ENCODE results near the genes CCDC87 and ALDH3B1.

GRCh38 chr11:66418019-66418644 lies 2.7 kb upstream of the NPAS4 start:
- PRO-cap, 4 experiments: no peak in any of the 4 experiments
- RAMPAGE, long total RNA, 2 experiments: no peak in any of the 2 experiments

GRCh38 chr11:66592295-66593431 lies at the start of gene CCDC87:
Gene CCDC87, minus strand, starts transcription at chr11:66593063.
- PRO-cap, 4 experiments: peak in 4 of 4 experiments; most common plus-strand start chr11:66593185 (in 4); most common minus-strand start chr11:66593044 (in 2)
- RAMPAGE, long total RNA, 2 experiments: start-site peak on the plus strand in 2 of 2 experiments, at chr11:66593177-66593204 at its widest, 33 to 143 reads per replicate

- PRO-cap, 4 experiments: no peak in any of the 4 experiments
- RAMPAGE, long total RNA, 2 experiments: no peak in any of the 2 experiments
Observed at GRCh38 chr11:66595195-66595795, 2.3 kb downstream of the CCS start.

DNA sequence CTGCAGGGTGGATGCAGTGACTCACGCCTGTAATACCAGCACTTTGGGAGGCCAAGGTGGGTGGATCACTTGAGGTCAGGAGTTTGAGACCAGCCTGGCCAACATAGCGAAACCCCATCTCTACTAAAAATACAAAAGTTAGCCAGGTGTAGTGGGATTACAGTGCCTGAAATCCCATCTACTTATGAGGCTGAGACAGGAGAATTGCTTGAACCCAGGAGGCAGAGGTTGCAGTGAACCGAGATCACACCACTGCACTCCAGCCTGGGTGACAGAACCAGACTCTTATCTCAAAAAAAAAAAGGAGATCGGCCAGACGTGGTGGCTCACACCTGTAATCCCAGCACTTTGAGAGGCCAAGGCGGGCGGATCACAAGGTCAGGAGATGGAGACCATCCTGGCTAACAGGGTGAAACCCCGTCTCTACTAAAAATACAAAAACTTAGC lies 8.7 kb upstream of the RBM14 start:
- PRO-cap, 4 experiments: peak in 1 of 4 experiments; most common plus-strand start position 294 of the sequence (in 1)
- RAMPAGE, long total RNA, 2 experiments: no peak in any of the 2 experiments

DNA sequence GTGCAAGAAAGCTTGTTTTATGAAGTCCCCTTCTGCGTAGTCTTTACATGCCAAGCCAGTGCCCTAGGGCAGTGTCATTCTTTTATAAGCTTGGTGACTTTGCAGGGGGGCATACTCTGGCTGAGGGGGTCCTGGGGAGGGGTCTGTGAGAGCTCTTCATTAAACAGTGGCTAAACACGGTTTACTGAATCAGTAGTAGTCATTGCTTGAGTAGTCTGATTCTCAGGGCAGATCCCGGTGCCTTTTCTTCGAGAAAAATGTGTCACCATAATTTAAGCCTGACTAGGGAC lies 1.3 kb downstream of the RBM14 start:
- PRO-cap, 4 experiments: no peak in any of the 4 experiments
- RAMPAGE, long total RNA, 2 experiments: no peak in any of the 2 experiments

- PRO-cap, 4 experiments: no peak in any of the 4 experiments
- RAMPAGE, long total RNA, 2 experiments: no peak in any of the 2 experiments
Observed at GRCh38 chr11:66623784-66624672, 7.6 kb downstream of the RBM14 start.

DNA sequence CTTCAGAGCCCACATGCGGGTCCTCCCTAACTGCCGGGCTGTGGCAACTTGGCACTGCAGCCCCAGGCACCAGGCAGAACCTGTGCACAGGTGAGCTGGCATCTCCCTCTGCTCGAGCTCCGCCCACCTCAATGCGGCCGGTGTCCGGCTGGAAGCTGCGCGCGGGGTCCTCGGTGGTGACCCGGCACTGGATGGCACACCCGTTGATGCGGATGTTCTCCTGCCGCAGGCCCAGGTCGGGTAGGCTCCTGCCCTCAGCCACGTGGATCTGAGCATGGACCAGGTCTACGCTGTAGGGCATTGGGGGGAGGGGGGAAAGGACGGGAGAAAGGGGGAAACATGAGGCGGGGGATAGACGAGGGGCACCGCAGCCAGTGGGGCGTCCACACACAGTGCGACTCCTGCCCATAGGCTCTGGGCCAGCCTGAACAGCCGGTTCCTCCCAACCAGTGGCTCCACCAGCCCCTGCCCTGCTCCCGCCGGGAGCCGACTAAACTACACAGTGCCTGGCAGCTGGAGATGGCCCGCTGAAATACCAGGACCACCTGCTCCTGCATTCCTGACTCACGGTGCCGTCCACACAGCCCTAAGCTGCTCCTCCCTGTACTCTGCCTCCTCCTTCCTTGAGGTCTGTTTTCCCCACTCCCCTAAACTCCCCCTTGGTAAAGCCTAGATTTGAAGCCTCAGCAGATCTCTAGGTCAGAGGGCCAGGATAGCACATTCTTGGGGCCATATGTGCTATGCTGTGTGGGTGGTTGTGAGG lies 9.4 kb downstream of the LRFN4 start:
- PRO-cap, 4 experiments: no peak in any of the 4 experiments
- RAMPAGE, long total RNA, 2 experiments: no peak in any of the 2 experiments

DNA sequence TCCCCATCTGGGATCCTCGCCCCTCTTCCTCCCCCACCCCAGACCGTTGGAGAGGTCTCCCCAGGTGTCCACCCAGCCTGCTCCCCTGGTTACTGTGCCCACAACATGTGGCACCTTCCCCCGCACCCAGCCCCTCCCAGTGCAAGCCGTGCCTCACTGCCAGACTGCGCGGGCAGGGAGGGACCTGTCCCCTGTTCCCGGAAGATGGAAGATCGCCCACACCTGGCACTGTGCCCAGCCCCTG lies 706 bp upstream of the SYT12 start:
- PRO-cap, 4 experiments: peak in 2 of 4 experiments; most common minus-strand start position 96 of the sequence (in 1)
- RAMPAGE, long total RNA, 2 experiments: no peak in any of the 2 experiments

DNA sequence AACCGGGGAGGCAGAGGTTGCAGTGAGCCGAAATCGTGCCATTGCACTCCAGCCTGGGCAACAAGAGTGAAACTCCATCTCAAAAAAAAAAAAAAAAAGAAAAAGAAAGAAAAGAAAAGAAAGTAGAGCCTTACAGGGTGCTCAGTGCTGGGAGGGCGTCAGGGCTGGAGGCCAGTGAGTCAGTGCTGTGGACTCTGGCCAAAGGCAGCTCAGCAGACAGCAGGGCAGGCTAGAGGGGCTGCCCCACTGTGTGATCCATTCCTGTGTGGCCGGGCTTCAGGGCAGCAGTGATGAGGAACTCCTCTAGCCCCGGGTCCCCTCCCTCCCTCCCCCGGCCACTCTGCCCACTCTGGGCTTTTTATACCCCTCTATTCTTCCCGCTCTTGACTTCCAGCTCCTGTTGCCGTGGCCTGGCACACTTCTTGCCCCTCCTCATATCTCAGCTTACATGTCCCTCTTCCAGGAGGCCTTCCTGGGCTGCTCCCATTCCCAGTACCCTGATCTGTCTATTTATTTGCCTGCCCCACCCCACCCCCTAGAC lies 10.0 kb downstream of the SYT12 start:
- PRO-cap, 4 experiments: no peak in any of the 4 experiments
- RAMPAGE, long total RNA, 2 experiments: no peak in any of the 2 experiments

DNA sequence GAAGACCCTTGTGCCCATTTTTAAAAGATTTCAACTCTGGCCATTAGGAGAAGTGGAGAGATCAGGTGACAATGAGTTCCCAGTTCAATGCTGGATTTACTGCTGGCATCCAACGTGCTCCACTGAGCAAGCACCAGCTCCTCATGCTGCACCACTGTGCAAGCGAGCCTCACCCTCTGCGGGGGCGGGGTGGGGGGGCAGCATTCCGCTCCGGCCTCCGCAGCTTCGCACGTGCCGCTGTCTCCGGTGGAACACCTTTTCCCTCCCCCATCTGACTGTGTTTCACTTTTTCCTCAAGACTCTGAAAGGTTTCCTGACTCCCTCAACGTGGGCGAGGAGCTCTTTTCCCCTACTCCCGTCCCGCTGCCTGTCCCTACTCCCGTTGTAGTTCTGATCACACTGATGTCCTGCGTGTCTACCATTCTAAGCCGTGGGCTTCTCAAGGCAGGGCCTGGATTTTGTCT lies 831 bp upstream of the RHOD start:
- PRO-cap, 4 experiments: peak in 3 of 4 experiments; most common plus-strand start position 203 of the sequence (in 2); most common minus-strand start position 145 of the sequence (in 3)
- RAMPAGE, long total RNA, 2 experiments: no peak in any of the 2 experiments

DNA sequence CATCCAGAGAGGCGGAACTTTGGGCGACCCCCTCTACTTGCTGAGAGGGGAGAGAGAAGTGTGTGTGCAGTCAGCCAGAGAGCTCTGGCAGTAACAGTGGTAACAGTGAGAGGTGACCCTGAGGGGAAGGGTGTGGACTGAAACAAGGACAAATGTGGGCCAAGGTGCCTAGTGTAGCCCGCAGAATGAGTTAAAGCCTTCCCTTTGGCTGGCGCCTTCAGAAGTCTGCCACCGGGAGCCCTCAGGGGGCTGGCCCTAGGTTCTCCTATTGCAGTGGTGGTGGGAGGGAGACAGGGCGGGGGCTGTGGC lies 26.7 kb upstream of the GRK2 start:
- PRO-cap, 4 experiments: peak in 4 of 4 experiments; most common minus-strand start position 192 of the sequence (in 3)
- RAMPAGE, long total RNA, 2 experiments: no peak in any of the 2 experiments

DNA sequence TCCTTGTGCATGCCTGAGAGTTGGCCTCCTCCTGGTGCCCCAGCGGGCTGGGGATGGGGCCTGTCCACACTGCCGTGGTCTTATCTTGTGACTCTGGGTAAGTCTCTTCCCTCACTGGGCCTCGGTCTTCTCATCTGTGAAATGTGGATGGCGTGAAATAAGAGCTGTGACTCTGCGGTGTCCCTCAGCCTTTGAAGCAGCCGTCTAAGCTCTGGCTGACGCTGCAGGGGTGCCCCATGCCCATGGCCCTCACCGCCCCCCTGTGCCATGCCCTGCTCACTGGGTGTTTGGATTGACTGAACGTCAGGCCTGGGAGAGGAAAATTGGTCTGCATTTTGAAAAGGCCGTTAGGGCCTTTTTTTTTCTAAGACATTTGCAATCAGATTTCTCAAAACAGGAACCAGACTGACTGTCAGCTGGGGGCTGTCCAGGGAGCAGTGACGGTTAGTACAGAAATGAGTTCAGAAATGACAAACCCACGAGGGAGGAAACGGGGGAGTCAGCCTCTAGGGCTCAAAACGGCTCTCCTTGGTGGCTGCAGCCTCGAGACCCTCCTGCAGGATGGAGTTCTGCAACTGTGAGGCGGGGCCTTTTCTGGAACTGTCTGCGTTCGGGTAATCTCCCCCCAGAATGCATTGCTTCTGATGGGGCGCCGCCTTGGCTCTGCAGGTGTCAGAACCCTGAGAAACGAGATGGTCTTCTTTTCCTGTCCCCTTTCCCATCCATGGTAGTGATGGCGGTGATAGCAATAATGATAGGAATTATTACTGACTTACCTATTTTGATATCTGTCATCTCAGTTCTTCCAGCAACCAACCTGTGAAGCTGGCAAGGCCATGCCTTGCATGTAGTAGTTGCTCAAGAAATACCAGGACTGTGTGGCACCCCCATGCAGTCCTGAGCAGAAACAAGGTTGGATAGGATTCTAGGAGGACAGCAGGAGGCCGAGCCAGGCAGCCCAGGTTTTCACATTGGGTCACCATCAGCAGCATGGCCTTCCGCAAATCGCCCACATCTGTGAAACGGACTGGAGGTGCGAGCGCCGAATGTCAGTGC lies 2.1 kb downstream of the GRK2 start:
- PRO-cap, 4 experiments: no peak in any of the 4 experiments
- RAMPAGE, long total RNA, 2 experiments: no peak in any of the 2 experiments

DNA sequence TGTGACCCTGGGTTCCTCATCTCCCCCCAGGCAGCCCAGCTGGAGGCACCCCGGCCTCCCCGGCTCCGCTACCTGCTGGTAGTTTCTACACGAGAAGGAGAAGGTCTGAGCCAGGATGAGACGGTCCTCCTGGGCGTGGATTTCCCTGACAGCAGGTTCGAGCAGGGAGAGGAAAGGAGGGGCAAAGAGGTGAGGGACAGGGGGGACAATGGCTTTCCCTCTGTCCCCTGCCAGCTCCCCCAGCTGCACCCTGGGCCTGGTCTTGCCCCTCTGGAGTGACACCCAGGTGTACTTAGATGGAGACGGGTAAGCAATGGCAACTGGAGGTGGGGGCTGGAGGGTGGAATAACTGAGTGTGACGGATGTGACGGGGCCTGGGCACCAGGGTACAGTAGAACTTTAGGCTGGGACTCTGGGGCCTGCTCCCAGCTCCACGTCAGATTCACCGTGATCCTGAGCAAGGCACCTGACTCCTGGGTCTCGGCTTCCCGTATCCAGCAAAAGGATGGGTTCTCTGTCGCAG lies 3.5 kb downstream of the SSH3 start:
- PRO-cap, 4 experiments: no peak in any of the 4 experiments
- RAMPAGE, long total RNA, 2 experiments: no peak in any of the 2 experiments

DNA sequence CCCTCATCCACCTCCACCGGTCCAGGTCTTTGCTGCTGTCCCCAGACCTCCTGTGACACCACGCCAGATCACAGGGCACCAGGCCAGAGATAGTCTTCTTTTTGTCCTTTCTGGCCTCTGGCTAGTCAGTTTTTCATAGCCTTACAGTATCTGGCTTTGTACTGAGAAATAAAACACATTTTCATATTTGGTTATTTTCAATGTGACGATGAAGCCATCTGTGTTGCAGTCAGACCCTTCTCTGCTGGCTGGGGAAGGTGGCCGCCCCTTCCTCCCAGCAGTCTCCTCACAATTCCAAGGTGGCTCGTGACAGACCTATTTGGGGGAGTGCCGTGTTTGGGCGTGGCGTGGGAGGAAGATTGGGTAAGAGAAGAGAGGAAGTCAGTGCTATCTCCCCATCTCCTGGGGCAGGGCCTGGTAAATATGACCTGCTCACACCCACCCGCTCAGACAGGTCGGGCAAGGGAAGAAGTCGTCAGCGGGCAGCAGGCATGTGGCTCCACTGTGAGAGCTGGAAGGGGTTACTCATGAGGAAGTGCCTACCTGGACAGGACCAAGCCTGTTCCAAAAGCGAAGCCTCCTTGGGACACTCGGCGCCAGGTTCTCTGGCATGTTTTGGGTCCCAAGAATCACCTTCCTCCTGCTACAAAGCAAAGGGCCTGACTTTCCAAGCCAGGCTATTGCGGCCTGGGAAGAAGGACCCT lies 9.2 kb downstream of the SSH3 start:
- PRO-cap, 4 experiments: peak in 3 of 4 experiments; most common plus-strand start position 449 of the sequence (in 3); most common minus-strand start position 288 of the sequence (in 1)
- RAMPAGE, long total RNA, 2 experiments: no peak in any of the 2 experiments

- PRO-cap, 4 experiments: peak in 4 of 4 experiments; most common minus-strand start chr11:67357420 (in 4)
- RAMPAGE, long total RNA, 2 experiments: no peak in any of the 2 experiments
Observed at GRCh38 chr11:67356736-67357839, 3.7 kb upstream of the POLD4 start.

GRCh38 chr11:67500602-67500826 lies 4.6 kb downstream of the PITPNM1 start:
- PRO-cap, 4 experiments: no peak in any of the 4 experiments
- RAMPAGE, long total RNA, 2 experiments: no peak in any of the 2 experiments

- PRO-cap, 4 experiments: no peak in any of the 4 experiments
- RAMPAGE, long total RNA, 2 experiments: no peak in any of the 2 experiments
Observed at GRCh38 chr11:67572645-67573272, 10.9 kb upstream of the GSTP1 start.

GRCh38 chr11:67629270-67629645 lies 479 bp downstream of the NUDT8 start:
- PRO-cap, 4 experiments: peak in 4 of 4 experiments; most common plus-strand start chr11:67629439 (in 2); most common minus-strand start chr11:67629353 (in 1)
- RAMPAGE, long total RNA, 2 experiments: no peak in any of the 2 experiments

DNA sequence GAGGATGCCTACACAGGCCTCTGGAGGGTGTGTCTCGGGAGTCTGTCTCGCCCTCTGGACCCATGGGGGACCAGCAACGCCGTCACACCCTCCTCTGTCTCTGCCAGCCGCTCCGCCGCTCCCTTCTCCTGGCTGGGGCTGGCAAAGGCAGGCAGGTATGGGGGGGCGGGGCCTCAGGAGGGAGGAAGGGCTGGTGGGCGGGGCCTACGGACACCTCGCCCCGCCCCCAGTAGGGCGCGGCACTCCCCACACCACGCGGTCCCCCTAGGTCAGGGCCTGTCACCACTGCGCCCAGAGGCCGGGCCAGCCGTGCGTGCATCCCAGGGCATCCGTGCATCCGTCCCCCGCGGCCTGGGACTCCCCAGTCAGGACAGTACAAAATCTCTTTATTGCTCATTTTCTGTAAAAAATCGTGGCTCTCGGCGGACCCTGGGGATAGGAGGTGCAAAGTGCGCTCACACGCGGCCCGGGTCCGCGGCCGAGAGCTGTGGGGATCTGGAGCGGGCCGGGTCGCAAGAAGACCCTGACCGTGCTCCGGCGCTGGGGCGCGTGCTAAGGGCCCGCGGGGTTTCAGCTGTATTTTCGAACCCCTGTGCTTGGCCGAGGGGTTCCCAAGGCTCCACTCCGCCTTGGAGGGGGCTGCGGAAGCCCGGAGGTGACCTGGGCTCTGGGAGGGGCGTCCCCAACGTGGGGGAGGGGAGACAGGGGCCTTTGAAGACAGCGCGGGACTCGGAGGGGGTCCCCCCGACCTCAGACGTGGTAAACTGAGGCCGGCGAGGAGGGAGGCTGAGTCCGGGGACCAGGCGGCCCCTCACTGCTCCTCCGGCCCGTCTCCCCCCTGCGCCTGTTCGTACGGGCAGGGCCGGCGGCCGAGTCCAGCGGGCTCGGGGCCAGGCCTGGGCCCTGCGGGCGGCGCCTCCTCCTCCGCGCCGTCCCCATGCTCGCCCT lies 12.9 kb downstream of the UNC93B1 start:
- PRO-cap, 4 experiments: no peak in any of the 4 experiments
- RAMPAGE, long total RNA, 2 experiments: no peak in any of the 2 experiments

GRCh38 chr11:68009824-68011123 lies at the start of gene ALDH3B1:
Gene ALDH3B1, plus strand, starts transcription at chr11:68010327.
- PRO-cap, 4 experiments: peak in 4 of 4 experiments; most common plus-strand start chr11:68010354 (in 4); most common minus-strand start chr11:68010539 (in 4)
- RAMPAGE, long total RNA, 2 experiments: start-site peak on the plus strand in 2 of 2 experiments, at chr11:68010285-68010359 at its widest, 58 to 59 reads per replicate

All from right lobe of liver (tissue), 4 donors.